Sternocleidomastoid (tissue), 1 donor: ENCODE measurements around a stretch of chr6.

GRCh38 chr6:166998630-166999145 is 509 bp upstream of the CEP43 start:
- PRO-cap: bidirectional peak, plus-strand start at chr6:166999415, minus-strand start at chr6:166999076

DNA sequence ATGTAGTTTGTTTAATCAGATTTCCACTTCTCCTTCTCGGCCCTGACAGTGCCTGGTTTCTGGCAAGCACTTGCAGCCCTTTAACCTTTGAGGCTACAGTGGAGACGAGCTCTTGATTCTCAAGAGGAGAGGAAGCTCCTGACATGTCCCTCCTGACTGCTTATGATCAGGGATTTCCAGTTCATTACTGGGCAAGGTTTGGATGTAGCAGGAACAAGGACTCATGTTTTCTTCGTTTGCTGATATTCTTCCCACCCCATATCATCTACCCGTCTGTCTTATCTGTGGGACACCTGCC is 31.1 kb downstream of the CEP43 start:
- PRO-cap: no peak

- PRO-cap: no peak
Measured at GRCh38 chr6:167098793-167099292, 24.1 kb upstream of the CCR6 start.

- PRO-cap: no peak
Measured at GRCh38 chr6:167284876-167285604, 6.1 kb upstream of the UNC93A start.

- PRO-cap: no peak
Measured at GRCh38 chr6:167492053-167492442, 167.2 kb downstream of the TTLL2 start.

GRCh38 chr6:167524450-167525052 is 199.7 kb downstream of the TTLL2 start:
- PRO-cap: no peak

DNA sequence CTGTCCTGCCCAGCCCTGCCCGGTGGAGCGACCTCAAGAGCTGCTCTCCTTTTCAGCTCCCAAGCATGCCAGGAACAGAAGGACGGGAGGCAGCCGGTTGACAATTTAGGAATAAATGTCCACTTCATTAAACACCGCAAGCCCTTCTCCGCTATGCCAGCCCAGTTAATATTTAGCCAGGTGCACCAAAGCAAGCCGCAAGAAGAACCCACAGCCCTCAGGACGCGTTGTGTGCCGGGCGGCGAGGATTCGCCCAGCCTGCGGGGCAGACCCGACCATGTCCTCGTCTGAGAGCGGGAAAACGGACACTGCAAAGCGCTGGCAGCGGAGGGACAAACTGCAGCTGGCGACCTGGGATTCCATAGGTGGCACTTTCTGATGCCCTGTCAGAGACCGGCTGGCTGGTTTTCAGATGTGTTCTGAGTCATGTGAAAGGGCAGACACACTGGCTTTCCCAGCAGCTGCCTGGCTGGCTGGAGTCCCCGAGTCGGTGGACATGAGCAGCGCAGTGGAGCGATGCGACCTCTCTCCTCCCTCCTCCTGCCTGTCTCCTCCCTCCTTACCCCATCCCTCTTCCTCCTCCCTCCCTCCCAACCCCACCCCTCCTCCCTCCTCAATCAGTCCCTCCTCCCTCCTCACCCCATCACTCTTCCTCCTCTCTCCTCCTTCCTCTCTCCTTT is 222.0 kb downstream of the TTLL2 start:
- PRO-cap: no peak

- PRO-cap: no peak
Measured at GRCh38 chr6:167731079-167731746, 95.5 kb upstream of the AFDN start.

- PRO-cap: no peak
Measured at GRCh38 chr6:167733527-167734636, 92.8 kb upstream of the AFDN start.

DNA sequence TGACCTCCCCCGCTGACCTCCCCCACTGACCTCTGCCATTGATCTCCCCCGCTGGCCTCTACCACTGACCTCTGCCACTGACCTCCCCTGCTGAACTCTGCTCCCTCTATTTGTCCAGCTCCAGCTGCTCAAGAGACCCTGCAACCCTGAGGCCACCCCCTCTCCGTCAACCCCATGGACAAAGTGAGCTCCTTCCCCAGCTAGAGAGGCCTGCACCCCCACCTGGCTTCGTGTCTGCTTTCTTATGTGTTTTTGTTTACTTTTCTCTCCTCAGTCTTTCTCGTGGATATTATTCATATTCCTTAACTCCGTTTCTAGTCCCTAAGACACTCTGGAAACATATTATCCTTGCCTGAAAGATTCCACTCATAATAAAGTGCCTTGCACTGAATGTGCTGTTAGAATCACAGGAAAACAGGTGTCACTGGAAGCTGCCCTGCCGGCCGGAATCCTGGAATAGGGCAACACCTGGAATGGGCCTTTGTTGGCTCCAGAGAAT is 91.0 kb upstream of the AFDN start:
- PRO-cap: no peak

GRCh38 chr6:167788285-167788675 is 38.4 kb upstream of the AFDN start:
- PRO-cap: no peak

DNA sequence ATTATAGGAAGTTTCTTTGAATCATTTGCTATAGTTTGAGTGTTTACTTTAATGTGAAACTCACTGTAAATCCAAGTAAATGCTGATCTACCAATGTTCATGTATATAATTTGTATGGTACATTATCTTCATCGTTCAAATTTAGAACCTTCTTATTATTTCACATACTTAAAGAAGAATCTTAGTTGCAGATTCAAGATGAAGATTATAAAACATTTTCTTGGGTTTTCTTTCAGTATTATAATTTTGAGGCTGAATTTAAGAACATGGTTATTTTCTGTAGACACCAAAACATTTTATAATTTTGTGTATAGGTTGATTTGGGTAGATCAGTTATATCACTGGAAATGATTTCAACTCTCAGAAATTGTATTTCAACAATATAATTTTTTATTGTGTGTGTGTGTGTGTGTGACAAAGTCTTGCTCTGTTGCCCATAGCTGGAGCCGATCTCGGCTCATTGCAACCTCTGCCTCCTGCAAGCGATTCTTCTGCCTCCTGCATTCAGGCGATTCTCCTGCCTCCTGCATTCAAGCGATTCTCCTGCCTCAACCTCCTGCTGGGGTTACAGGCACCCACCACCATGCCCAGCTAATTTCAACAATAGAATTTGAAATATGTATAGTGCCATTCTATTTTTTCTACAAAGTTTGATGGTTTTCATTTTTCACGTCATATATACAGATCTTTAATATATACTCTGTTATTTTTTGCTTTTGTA is 23.9 kb downstream of the AFDN start:
- PRO-cap: no peak

DNA sequence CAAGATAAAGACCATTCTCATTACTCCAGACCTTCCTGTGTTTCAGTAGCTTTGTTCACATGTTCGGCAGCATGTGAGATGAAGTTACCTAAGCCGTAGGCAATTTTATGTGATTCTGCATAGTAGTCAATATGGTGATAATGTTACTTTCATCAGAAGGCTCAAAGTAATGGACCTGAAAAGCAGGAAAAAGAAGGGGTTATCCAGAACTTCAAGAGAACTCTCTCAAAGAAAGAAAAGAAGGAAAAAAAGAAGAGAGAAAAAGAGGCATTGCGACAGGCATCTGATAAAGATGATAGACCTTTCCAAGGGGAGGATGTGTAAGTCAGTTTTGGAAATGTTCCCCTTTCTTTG is 45.3 kb downstream of the AFDN start:
- PRO-cap: no peak

DNA sequence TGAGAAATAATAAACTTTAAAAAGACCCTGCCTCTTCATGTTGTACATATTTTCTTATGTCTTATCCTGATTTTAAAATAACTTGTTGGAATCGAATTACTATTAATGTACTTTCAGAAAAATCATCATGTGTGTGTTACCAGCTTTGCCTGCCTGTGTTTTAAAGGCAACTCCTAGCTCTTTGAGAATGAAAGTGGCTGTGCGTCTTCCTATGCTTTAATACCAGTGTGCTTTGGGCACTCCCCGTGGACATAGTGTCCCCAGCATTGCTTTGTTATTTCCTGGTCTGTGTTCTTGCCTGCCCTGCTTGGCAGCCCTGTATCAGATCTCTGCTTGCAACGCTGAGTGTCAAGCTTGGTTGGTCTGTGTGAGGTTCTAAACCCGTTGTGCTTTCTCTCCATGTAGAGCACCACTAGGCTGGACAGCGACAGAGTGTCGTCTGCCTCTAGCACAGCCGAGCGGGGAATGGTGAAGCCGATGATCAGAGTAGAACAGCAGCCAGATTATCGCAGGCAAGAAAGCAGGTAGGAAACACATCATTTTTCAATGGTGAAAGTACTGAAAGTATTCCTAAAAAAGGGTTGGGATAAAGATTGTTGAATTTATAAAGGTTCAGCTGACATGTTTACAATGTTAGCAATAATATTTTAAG is 80.2 kb downstream of the AFDN start:
- PRO-cap: bidirectional peak, plus-strand start at position 430 of the sequence, minus-strand start at position 189 of the sequence

- PRO-cap: no peak
Measured at GRCh38 chr6:167932339-167933189, 64.9 kb upstream of the KIF25 start.

GRCh38 chr6:167996786-167997212 is 672 bp upstream of the KIF25 start:
- PRO-cap: no peak

DNA sequence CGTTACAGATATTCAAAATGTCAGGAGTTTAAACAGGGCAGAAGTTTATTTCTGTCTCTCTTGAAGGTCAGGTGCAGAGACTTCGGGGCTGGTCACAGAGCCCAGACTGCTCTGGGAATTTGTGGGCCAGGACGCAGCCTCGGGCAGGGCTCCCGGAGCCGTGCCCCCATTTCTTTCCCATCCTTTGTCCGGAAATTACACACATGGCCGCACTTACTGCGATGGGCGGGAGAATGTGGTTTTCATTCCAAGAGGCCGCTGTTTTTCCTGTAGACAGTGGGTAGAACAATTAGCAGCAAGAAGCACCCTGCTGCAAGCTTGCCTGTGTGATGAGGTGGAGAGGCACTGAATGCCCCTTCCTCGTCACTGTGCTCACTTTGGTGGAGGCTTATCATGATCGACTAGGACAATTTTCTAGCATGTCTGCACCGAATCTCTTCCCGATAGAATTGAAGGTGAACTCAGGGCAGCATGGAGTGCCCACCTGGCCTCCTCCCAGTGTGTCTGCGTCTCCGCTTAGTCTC is 102.9 kb downstream of the DACT2 start:
- PRO-cap: no peak

GRCh38 chr6:168301488-168302292 is 17.9 kb downstream of the DACT2 start:
- PRO-cap: no peak

DNA sequence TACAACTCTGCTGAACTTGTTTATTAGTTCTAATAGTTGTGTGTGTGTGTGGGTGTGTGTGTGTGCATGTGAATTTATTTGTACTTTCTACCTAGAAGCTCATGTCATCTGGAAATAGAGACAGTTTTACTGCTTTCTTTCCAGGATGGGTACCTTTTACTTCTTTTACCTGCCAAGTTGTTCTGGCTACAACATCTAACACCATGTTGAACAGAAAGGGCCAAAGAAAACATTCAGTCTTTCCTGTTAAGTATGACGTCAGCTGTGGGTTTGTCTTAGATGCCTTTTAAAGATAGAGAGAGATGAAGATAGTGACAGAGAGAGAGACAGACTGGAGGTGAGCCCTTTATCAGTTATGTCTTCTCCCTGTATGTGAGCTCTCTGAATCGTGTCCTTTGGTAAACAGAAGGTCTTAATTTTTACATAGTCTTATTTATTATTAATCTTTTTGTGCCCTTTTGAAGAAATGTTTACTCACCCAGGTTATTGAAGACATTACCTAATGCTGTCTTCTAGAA is 3.4 kb upstream of the DACT2 start:
- PRO-cap: no peak

DNA sequence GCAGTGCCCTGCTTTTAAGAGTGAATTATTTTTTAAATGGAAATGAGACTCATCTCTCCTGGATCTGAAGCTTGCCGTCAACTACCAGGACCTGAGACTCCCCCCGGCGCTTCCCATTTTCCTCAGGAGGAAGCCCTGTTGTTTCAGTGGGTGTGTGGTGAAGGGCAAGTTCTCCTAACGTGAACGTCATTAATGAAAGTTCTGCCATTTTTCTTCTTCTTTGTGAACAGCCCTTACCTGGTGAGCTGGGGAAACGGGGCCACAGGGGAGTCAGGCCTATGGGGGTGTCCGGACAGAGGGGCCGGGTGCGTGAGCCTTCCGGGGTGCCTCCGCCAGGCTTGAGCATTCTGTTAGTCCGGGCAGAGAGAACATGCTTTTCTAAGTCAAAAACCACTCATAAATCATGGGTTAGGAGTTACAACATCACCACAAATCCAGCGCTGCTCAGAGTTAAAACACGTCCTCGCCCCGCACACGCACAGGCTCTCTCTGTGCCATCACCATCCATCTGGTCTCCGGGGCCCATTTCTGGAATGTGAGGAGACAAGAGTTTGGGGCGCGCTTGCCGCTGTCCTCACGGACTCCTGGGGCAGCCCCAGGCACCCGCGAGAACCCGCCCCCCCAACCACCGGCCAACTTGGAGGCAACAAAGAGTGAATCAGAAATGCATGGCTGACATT is 56.5 kb upstream of the SMOC2 start:
- PRO-cap: no peak